ENCODE measurements around a stretch of chr1.

DNA sequence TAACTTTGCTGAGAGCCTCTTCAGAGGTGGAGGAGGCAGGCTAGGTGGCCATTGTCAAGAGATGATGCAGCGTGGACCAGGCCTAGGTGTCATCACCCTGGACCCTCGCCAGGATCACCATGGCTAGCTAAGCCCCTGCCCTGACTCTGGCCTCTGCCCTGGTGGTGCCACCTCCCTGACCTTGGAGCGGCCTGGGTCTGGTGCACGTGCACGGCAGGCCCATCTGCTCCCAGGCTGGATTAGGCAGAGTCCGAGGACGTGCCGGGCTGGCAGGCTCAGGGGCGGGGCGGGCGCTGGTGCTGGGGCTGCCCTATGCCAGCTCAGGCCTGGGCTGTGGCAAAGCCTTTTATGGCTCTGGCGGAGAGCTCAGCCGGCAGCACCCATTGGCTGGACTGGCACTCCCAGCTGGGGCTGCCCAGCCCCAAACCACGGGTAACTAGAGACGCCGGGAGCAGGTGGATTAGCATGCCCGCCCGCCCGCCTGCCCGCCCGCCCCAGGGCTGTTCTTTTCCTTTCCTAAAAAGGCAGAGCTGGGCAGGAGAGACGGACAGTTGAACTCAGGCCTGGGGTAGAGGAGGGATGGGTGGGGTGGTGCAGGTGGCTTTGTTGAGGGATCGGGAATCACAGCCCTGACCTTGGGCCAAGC, 17.1 kb upstream of the EDN2 start:
- PRO-cap, 5 experiments = no peak in any of the 5 experiments
- RAMPAGE, long total RNA, 2 experiments = no peak in any of the 2 experiments
- RRBS = 91% methylated on average over 8 of the region's 23 CpGs

DNA sequence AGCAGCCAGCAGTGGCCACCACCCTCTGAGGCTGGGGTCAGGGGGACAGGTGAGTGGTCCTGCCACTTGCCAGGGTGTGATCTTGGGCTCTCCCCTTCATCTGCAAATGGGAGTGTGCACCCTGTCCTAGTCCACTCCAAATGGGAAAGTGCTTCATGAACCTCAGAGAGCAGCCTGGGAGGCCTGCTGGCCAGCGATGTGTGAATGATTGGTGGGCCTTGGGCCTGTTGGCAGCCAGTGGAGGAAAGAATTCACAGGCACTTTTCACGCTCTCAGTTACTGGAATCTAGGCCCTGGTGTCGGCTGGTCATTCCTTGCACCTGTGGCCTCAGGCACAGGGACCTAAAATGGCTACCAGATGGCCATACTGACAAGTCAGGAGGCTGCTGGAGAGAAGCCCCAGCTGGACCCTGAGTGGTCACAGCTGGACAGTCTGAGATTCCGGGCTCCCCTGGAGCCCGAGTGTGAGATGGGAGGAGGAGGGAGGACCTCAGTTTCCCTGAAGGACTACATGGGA, 18.4 kb upstream of the EDN2 start:
- PRO-cap, 5 experiments = no peak in any of the 5 experiments
- RAMPAGE, long total RNA, 2 experiments = no peak in any of the 2 experiments
- RRBS = no CpG with 5 or more reads among the region's 5 CpGs

DNA sequence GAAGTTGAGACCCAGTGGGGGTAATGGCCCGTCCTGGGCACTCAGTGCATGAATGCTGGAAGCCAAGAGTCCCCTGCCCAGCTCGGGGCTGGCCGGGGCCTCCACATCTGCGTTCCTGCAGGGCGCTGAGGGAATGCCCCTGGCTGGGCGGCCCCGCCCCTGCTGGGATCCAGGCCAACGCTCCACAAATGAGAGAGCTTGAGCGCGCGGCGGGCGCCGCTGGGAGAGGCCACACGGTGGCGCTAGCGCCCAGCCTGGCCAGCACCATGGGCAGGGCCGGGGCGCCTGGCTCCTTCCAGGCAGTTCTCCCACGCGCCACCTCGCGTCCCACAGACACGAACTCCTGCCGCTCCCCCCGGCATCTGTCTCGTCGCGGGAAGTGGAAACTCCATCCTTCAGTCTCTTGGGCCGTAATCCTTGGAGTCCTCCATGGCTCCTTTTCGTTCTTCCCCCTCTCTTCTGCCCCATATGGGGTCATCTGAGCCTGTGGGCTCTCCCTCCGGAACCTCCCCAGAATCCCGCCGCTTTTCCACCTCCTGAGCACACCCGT, 31.6 kb upstream of the EDN2 start:
- PRO-cap, 5 experiments = peak in 1 of 5 experiments; most common plus-strand start position 302 of the sequence (in 1)
- RAMPAGE, long total RNA, 2 experiments = no peak in any of the 2 experiments
- RRBS = 3% methylated on average over 7 of the region's 35 CpGs

DNA sequence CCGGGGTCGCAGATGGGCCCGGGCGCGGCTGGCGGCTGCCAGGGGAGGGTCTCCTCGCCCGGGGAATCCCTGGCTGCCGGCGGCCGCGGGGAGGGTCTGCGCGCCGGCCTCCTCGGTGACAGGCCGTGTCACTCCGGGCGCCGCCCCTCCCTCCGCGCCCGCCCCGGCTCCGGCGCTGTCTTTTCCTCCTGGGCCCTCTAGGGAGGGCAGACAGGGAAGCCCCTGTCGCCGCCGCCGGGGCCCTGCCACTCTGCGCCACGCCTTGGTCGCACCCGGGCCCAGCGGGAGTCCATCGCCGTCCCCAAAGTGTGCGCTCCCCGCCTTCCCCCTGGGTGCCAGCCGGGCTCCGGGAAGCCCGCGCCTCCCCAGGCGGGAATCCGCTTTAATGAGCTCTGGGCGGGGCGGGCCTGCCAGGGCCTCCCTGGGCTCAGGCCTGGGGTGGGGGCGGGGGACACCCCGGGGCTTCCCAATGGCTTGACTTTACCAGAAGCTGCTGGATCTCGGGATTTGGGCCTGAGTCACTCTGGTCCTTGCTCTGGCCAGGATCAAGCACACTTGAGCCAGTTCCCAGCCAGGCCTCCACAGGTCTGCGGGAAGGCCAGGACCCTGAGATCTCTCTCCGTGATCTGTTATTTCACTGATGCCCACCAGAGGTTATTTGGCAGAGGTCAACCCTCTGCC, 178.2 kb upstream of the EDN2 start:
- PRO-cap, 5 experiments = peak in 4 of 5 experiments; most common plus-strand start position 209 of the sequence (in 4); most common minus-strand start position 384 of the sequence (in 2)
- RAMPAGE, long total RNA, 2 experiments = no peak in any of the 2 experiments
- RRBS = 23% methylated on average over 29 of the region's 52 CpGs

GRCh38 chr1:41728307-41729345, 190.1 kb downstream of the HIVEP3 start:
- PRO-cap, 5 experiments = no peak in any of the 5 experiments
- RAMPAGE, long total RNA, 2 experiments = no peak in any of the 2 experiments
- RRBS = no CpG with 5 or more reads among the region's 13 CpGs

- PRO-cap, 5 experiments = peak in 3 of 5 experiments; most common minus-strand start chr1:41765241 (in 2)
- RAMPAGE, long total RNA, 2 experiments = no peak in any of the 2 experiments
- RRBS = no CpG with 5 or more reads among the region's 3 CpGs
Observed at GRCh38 chr1:41765136-41765503, 153.6 kb downstream of the HIVEP3 start.

GRCh38 chr1:41807330-41807873, 111.3 kb downstream of the HIVEP3 start:
- PRO-cap, 5 experiments = no peak in any of the 5 experiments
- RAMPAGE, long total RNA, 2 experiments = no peak in any of the 2 experiments
- RRBS = no CpG with 5 or more reads among the region's 7 CpGs

GRCh38 chr1:41917678-41918570, 798 bp downstream of the HIVEP3 start:
- PRO-cap, 5 experiments = peak in 1 of 5 experiments; most common plus-strand start chr1:41918155 (in 1)
- RAMPAGE, long total RNA, 2 experiments = no peak in any of the 2 experiments
- RRBS = 3% methylated on average over 6 of the region's 55 CpGs

DNA sequence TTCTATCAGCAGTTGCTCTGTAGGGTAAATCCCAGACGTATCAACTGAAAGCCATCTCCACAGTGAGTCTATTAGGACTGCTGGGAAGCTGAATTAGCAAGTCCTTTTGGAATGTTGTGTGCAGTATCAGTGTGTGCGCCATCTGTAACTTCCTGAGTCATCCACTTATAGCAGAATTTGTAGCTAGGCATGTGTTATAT, 21.3 kb downstream of the CCDC30 start:
- PRO-cap, 5 experiments = no peak in any of the 5 experiments
- RAMPAGE, long total RNA, 2 experiments = no peak in any of the 2 experiments
- RRBS = no CpG with 5 or more reads among the region's 2 CpGs

DNA sequence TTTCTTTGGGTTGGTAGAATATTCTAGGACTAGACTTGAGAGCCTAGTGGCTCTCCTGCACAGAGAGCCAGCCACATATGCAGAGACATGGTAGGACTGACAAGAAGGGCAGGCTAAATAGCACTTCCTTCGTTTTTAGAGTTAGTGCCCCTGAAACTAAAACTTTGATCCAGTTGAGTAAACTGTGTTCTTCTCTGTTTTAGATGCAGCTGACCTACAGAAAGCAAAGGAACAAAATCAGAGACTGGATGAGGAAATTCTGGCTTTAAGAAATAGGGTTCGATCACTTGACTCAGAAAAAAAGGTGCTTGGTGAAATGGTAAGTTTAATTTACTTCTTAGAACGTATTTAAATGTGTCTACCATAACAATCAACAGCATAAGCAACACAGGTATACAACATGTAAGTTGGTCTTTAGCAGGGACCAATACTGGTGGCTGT, 33.8 kb downstream of the CCDC30 start:
- PRO-cap, 5 experiments = no peak in any of the 5 experiments
- RAMPAGE, long total RNA, 2 experiments = no peak in any of the 2 experiments
- RRBS = no CpG with 5 or more reads among the region's 3 CpGs

DNA sequence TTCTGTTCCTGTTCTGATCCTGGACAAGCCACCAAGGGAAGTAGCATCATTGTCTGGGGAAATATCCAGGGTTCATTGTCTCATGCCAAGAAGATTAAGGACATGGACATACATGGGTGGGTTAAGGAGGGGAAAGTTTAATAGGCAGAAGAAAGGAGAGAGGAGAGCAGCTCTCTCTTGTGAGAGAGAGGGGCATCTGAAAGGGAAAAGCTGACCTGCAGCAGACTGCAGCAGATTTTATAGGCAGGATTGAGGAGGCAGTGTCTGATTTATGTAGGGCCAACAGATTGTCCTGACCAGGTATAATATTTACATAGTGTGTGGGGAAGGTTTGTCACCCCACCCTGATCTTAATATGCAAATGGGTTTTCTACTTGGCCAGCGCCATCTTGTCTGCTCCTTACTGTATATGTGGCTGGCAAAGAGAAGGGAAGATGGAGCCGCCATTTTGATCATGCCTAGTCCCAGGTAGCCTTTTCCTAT, 50.0 kb downstream of the CCDC30 start:
- PRO-cap, 5 experiments = no peak in any of the 5 experiments
- RAMPAGE, long total RNA, 2 experiments = no peak in any of the 2 experiments
- RRBS = no CpG with 5 or more reads among the region's 2 CpGs

- PRO-cap, 5 experiments = peak in 1 of 5 experiments; most common minus-strand start chr1:42795694 (in 1)
- RAMPAGE, long total RNA, 2 experiments = no peak in any of the 2 experiments
- RRBS = no CpG with 5 or more reads among the region's 1 CpG
Observed at GRCh38 chr1:42795575-42795797, 10.7 kb downstream of the TMEM269 start.

DNA sequence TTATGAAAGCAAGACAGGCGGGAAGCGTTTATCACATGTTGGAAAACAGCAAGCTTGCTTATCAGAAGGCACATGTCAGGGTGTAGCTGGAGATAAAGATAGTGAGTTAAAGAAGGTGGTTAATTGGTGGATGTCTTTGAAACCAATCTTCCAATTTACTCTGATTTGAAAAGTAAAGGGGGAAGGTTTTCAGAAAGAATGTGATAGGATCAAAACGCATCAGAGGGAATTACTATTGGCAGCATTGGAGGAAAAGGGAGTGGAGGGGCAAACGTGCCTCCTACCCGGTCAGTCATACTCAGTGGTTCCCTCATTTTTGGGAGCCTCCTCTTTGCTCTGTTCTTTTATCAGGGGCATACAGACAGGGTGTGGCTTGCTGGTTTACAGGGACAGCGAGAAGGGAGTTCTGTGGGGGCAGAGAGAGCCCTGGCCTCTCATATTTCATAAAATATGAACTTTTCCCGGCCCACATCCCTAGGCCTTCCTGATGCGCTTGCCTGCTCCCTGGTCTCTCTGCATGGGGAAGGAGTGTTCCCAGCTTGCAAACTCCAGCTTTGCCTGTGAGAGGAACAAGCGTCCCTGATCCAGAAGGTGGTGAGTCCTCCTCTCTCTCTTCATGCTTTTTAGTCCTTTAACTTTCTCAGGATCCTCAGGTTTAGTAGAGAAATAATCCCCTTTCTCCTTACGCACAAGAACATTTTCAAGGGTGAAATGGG, 8.1 kb upstream of the SVBP start:
- PRO-cap, 5 experiments = no peak in any of the 5 experiments
- RAMPAGE, long total RNA, 2 experiments = start-site peak on the plus strand in 1 of 2 experiments, centred at position 423 of the sequence, 801 to 1,416 reads per replicate
- RRBS = no CpG with 5 or more reads among the region's 10 CpGs

- PRO-cap, 5 experiments = no peak in any of the 5 experiments
- RAMPAGE, long total RNA, 2 experiments = no peak in any of the 2 experiments
- RRBS = no CpG with 5 or more reads among the region's 4 CpGs
Observed at GRCh38 chr1:42922782-42923408, 35.8 kb downstream of the SLC2A1 start.

DNA sequence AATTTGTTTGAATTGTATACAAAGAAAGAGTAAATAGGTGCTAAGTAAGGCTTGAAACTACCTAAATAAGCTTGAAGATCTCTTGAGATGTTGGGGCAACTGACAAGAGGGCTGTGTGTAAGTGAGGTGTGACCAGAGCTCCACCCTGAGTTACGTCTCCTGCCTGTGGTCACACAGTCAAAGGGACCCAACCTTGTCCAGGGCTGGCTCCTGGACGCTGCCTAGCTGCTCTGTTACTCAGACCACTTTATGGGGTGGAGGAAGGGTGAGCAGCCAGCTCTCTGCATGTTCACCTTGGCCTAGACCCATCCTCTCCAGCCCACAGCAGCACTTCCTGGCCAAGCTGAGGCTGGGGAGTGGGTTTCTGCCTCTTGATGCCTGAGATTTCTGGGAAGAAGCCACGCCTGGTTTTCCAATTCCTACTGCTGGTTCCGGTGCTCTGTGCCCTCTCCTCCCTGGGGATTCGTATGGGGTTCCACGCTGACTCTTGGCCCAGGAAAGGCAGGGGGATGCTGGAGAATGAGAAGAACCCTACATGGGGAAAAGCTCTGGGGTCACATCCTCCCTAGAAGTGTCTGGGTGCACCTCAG, 24.5 kb downstream of the SLC2A1 start:
- PRO-cap, 5 experiments = no peak in any of the 5 experiments
- RAMPAGE, long total RNA, 2 experiments = no peak in any of the 2 experiments
- RRBS = no CpG with 5 or more reads among the region's 6 CpGs

DNA sequence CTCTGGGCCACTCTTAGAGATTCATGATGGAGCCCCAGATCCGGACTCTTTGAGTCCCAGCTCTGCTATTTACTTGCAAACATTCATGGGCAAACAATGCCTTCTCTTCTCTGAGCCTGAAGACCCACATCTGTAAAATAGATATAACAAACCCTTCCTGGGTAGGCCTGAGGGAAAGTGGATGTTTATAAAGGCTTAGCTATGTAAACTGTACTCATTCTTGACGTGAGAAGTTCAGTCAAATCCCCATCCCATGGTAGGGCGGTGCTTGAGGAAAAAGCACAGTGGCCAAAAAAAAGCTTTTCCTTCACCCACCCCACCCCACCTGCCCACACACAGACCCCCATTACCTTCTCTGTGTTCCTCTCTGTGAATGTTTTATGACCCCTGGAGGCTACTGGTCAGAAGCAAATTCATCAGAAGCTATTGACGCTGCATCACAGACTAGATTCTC, 3.1 kb upstream of the SLC2A1 start:
- PRO-cap, 5 experiments = no peak in any of the 5 experiments
- RAMPAGE, long total RNA, 2 experiments = no peak in any of the 2 experiments
- RRBS = no CpG with 5 or more reads among the region's 4 CpGs

- PRO-cap, 5 experiments = no peak in any of the 5 experiments
- RAMPAGE, long total RNA, 2 experiments = no peak in any of the 2 experiments
- RRBS = no CpG with 5 or more reads among the region's 14 CpGs
Observed at GRCh38 chr1:42962498-42963233, 4.0 kb upstream of the SLC2A1 start.

DNA sequence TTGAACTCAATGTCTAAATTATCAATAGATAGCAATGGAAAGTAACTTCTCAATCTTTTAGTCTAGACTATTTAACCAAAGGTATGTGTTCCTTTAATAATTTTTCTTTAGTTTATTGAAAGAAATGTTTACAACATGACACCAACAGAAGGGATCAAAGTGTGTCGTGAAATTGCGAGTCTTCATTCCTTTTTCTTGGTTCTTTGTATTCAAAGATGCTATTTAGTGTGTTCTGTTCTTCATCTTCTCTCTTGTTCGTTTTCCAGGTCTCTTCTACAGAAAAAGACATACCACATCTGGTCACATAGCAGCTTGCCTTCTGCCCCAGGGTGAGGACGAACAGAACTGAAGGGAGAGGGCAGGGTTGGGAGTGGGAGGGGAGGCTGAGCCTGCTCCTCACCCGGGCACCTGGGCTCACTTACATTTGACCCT, 7.9 kb downstream of the EBNA1BP2 start:
- PRO-cap, 5 experiments = no peak in any of the 5 experiments
- RAMPAGE, long total RNA, 2 experiments = no peak in any of the 2 experiments
- RRBS = 83% methylated on average over 1 of the region's 5 CpGs

GRCh38 chr1:43207505-43208100, 35.5 kb downstream of the CFAP57 start:
- PRO-cap, 5 experiments = peak in 1 of 5 experiments; most common plus-strand start chr1:43207837 (in 1)
- RAMPAGE, long total RNA, 2 experiments = no peak in any of the 2 experiments
- RRBS = no CpG with 5 or more reads among the region's 10 CpGs

- PRO-cap, 5 experiments = peak in 1 of 5 experiments; most common minus-strand start chr1:43313954 (in 1)
- RAMPAGE, long total RNA, 2 experiments = no peak in any of the 2 experiments
- RRBS = no CpG with 5 or more reads among the region's 10 CpGs
Observed at GRCh38 chr1:43313660-43314123, 12.9 kb downstream of the TIE1 start.

All from liver (tissue), 9 donors.